NALM6 (cell line): ENCODE data around the genes OR8B12, NRGN, PKNOX2, FEZ1 and ACRV1.

GRCh38 chr11:123729600-123730075, 11.8 kb downstream of the ZNF202 start:
- PRO-cap = no peak

- PRO-cap = no peak
Measured at GRCh38 chr11:124538026-124538287, 5.5 kb downstream of the OR8B12 start.

DNA sequence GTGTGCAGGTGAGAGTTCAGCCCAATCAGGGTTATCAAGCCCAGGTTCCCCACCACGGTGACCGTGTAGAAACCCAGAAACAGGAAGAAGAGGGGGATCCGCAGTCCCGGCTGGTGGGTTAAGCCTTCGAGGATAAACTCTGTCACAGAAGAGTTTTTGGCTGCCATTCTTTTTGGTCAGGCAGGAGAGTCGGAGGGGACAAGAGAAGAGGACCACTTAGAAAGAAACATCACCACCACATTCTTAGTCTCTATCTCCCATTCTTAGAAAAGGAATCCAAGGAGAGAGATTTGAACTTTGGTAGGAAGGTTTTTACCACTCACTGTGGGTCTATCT, at the start of gene OR8B12:
OR8B12 (minus strand) TSS at position 167 of the 336 bp plus-strand sequence.
- PRO-cap = no peak

DNA sequence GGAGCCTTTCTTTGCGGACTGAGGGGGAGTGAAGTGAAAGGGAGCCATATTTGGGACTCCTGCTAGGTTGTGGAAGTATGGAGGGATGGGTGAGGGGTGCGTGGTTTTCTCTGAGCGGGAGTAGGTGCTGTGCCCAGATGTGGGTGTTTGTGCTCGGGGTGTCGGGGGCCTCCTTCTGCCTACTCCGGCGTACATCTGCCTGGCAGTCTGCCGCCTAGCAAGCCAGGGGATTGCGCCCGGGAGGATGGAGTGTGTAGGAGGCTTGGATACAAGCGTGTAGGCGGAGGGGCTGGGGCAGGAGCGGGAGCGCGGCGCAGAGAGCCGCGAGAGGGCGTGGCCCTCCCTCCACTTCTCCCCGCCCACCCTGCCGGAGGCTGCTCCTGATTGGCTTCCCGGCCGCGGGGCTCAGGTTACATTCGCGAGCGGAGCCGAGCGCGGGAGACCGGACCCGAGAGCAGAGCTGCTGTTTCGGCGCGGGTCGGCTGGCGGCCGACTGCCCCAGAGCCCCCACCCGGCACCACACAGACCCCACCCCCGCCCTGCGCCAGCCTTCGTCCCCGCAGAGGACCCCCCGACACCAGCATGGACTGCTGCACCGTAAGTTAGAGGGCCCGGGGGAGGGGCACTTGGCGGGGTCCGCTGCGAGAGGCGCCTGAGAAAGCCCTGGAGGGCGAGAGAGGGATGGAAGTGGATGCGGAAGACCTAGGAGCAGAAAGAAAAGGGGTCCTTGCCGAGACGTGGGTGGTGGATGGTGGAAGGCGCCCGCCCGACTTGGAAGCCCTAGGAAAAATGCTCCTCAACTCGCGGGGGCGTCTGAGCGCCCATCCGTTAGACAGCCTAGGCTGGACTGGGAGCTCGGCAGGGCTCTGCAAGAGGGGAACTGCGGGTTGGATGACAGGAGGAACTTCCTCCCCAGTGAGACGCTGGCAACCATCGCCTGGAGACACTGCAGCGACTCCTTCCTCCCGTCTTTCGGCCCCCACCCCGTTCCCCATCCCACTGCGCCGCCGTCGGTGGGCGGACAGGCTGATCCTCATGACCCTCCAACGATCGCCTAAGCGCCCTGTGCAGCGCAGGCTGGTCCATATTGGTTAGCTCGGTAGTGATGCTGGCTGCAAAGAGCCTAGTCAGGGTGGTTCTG, at the start of gene NRGN:
NRGN (plus strand) TSS at position 440 of the 1,141 bp plus-strand sequence.
- PRO-cap = bidirectional peak, plus-strand start at position 413 of the sequence, minus-strand start at position 291 of the sequence; bidirectional peak, plus-strand start at position 711 of the sequence, minus-strand start at position 689 of the sequence

- PRO-cap = bidirectional peak, plus-strand start at chr11:124758607, minus-strand start at chr11:124758485
Measured at GRCh38 chr11:124758168-124758701, 3.9 kb downstream of the ESAM start.

DNA sequence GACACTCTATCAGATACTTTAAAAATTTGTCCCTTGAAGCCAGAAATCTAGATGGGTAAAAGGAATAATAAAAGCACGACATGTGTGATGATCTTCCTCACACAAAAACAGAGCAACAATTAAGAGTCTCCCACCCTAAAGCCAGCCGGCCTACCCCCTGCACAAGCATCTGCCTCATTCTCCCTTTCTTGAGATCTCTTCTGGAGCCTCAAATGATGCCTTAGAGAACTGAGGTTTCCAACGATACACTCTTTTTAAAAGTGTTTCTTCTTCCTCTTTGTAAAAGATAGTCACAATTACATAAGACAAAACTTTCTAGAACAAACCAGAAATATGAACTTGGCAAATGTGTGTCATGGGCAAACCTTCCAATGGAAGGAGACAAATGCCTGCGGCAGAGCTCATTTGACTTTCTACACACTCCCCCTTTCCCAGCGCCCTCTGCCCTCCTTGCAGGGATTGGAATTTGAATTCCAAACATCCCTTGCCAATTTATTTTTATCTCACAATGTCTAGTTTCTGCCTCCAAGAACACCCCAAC, 14.6 kb upstream of the ESAM start:
- PRO-cap = no peak

- PRO-cap = no peak
Measured at GRCh38 chr11:124798870-124799295, 1.3 kb downstream of the MSANTD2 start.

GRCh38 chr11:124878183-124878703, 13.0 kb downstream of the ROBO3 start:
- PRO-cap = no peak

- PRO-cap = no peak
Measured at GRCh38 chr11:124920846-124921597, 14.8 kb downstream of the HEPACAM start.

DNA sequence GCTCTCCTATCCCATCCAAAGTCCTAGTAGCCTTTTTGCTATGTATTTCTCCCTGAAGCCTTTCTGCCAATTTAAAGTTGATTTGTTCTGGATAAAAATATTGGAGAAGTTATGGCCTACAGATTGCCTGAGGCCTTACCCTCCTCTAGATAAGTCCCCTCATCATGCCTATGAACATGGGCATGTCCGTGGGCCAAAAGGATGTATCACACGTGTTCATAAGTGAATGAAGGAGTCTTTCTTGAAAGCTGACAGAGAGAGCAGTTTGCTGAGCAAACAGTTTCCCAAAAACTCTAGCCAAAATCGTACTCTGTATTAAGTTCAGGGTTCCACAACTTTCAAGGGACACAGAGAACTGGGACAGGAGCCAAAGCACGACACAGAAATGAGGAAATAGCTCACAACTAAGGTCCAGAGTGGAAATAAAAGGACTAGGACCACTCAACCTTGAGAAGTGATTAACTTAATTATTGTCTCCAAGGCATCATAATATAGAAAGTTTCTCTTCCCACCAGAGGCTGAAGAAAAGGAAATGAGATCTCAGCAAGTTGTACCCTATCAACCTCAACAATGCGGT, 6.6 kb downstream of the HEPACAM start:
- PRO-cap = no peak

DNA sequence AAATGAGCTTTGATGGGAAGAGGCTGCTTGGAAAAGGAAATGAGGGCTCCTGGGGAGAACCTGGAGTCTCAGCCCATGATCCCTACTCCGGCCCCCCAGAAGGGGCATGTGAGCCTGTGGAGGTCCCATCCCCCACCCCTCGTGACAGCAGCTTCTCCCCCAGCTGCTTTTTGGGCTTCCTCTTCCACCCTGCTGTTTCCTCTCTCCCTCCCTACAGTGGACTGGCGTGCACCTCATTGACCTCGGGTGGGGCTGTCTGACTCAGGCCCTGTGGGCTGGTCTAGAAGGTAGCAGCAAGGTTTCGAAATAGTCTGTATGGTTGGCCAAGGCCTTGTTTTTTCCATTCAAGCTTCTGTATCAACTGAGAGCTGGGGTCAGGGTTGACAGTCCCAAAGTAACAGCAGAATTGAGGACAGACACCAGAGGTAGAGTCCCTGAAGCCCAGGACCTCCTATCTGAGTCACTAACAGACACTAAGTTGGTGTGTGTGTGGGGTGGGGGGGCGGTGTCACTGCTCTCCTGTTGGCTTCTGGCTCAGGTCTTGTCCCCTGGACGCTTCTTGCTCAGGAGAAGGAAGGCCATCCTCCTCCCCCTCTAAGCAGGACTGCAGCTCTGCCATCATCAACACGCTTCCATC, 7.7 kb downstream of the SLC37A2 start:
- PRO-cap = bidirectional peak, plus-strand start at position 236 of the sequence, minus-strand start at position 108 of the sequence

GRCh38 chr11:125164373-125165081, at the start of gene PKNOX2:
TSS of gene PKNOX2 (plus strand) at chr11:125164751.
- PRO-cap = no peak

GRCh38 chr11:125343700-125344103, 152.4 kb downstream of the FEZ1 start:
- PRO-cap = no peak

DNA sequence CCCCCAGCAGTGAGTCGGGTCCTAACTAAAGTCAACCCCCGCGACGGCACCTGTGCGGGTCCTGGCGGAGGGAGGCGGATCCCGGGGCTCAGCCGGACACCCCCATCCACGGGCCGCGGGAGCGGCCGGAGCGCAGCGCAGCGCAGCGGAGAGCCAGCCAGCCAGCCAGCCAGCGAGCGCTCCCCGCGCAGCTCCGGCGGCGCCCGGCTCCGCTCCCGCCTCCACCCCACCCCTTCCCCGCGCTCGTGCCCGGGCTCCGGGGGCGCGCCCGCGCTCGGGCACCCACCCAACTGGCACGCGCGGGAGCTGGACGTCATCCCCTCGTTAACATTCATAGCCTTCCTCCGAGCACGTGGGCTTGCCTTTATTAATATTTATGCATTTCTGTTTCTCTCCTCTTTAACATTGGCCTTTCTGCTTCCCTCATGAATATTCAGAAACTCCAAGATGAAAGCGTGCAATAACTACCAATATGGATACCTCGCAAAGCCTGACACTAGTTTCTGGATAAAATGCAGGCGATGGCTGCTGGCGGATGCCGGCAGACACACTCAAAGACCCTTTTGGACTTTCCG, at the start of gene FEZ1:
FEZ1 (minus strand) TSS at position 195 of the 575 bp plus-strand sequence.
- PRO-cap = no peak

DNA sequence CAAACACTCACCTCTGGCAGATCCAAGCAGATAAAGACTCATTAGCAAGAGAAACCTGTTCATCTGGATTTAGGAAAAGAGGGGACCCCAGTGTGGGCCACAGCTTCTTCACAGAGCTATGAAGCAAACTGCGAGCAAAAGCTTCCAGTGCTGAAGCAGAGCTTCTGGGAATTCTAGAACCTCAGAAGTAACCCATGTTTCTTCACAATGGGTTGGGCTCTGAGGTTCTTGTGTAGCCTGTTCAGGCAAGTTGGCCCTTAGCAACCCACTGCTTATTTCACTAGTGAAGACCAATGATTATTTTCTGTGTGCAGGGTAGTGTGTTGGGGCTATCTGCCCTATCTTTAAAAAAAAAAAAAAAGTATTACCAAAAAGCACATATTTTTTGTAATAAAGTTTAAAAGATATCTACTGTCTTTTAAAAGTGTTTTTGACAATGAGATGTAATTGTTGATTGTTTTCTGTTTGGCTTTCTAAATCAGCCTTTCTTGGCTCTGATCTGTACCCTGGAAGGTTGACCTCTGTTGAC, at the start of gene ACRV1:
ACRV1 (minus strand) TSS at position 130 of the 529 bp plus-strand sequence.
- PRO-cap = no peak

- PRO-cap = no peak
Measured at GRCh38 chr11:125901613-125902388, 1.2 kb downstream of the PUS3 start.

- PRO-cap = no peak
Measured at GRCh38 chr11:126059269-126059646, 3.4 kb downstream of the CDON start.

- PRO-cap = no peak
Measured at GRCh38 chr11:126061661-126061953, 1.1 kb downstream of the CDON start.

GRCh38 chr11:126139387-126139880, 72.0 kb downstream of the RPUSD4 start:
- PRO-cap = no peak

GRCh38 chr11:126162908-126163770, 48.3 kb downstream of the RPUSD4 start:
- PRO-cap = bidirectional peak, plus-strand start at chr11:126163295, minus-strand start at chr11:126163269; bidirectional peak, plus-strand start at chr11:126163396, minus-strand start at chr11:126163393